Skin of body (tissue), 2 donors: ENCODE measurements around a stretch of chr6.

- RAMPAGE, long total RNA = no peak
Observed at GRCh38 chr6:11345570-11345967, 113.1 kb upstream of the NEDD9 start.

GRCh38 chr6:11430022-11430607 is 107.4 kb upstream of the TMEM170B start:
- RAMPAGE, long total RNA = no peak

DNA sequence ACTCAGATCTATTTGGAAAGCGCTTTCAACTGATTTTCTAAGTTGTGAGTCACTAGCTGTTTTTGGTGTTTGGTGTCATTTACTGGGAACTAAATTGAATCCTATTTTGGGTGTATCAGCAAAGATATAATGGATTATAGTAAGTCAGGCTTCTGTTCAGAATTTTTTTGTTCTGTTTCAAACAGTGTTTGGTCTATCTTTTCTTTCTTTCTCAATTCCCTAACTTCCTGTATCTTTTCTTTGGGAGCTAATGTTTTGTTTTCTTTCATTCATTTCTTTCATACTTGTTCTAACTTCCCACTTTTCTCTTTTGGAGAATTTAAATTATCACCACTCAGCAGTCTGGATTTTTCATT is 104.4 kb upstream of the TMEM170B start:
- RAMPAGE, long total RNA = no peak

- RAMPAGE, long total RNA = no peak
Observed at GRCh38 chr6:11486310-11486888, 51.1 kb upstream of the TMEM170B start.

- RAMPAGE, long total RNA = no peak
Observed at GRCh38 chr6:11542925-11543166, 5.3 kb downstream of the TMEM170B start.

DNA sequence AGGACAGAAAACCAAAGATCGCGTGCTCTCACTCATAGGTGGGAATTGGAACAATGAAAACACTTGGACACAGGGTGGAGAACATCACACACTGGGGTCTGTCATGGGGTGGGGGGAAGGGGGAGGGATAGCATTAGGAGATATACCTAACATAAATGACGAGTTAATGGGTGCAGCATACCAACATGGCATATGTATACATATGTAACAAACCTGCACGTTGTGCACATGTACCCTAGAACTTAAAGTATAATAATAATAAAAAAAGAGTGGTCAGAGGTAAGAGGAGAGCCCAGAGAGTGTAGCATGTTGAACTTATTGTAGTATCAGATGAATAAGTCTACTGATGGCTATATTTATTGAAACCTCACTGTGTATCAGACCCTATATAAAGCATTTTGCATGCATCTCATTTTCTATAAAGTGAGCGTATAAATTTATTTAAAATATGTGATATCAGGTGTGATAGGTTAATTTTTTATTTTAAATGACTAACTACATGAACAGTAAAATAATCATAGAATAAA is 11.3 kb downstream of the TMEM170B start:
- RAMPAGE, long total RNA = no peak

- RAMPAGE, long total RNA = no peak
Observed at GRCh38 chr6:11794958-11795371, 16.4 kb upstream of the ADTRP start.

DNA sequence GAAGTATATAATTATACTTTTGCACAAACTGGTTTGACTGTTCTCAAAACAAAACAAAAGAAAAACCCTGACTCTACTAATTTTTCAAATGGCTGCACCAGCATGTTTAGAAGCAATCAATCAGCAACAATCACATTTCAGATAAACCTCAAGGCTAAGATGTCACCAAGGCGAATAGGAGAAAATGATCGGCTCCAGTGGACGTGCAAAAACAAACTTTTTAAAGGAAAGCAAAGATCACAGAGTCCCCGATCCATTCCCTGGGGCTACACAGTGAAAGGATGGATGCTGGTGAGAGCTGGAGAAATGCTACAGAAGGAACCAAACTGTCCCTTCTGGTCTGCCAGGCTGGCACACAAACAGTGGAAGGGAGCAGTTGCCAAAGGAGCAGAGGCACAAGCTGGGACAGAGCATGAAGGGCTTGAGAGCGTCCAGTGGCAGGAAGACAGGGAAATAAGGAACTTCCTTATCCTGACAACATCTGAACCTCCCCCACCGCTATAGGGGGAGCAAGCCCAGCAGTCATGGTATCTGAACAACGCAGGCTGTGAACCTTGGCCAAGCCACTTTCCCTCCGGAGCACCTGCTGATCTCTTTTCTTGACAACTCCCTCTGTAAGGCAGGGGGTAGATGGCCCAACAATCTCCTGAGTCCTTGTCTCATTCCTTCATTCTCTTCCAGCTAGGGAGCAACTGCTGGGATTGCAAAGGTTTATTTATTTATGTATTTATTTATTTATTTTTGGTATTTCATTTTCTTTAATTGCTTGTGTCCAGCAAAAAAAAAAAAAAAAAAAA is 73.7 kb upstream of the HIVEP1 start:
- RAMPAGE, long total RNA = no peak

DNA sequence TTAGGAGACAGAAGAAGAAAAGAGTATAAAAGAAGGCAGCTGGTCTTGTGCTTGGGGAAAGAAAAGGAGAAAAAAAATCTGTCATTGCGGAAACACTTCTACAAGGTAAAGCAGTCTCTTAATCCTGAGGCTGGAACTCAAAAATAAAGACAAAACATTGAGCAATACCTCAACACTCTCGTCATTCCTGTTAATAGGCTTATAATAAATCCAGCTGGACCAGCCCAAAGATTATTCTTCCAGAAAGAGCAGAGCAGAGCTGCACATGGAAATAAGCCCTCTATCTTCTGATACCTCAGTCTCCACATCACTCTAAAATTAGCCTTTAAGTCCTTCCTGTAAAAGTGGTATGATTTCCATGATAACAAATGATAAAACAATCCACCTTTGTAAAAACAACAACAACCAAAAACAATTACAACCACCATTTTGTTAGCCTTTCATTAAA is 62.0 kb upstream of the HIVEP1 start:
- RAMPAGE, long total RNA = no peak

DNA sequence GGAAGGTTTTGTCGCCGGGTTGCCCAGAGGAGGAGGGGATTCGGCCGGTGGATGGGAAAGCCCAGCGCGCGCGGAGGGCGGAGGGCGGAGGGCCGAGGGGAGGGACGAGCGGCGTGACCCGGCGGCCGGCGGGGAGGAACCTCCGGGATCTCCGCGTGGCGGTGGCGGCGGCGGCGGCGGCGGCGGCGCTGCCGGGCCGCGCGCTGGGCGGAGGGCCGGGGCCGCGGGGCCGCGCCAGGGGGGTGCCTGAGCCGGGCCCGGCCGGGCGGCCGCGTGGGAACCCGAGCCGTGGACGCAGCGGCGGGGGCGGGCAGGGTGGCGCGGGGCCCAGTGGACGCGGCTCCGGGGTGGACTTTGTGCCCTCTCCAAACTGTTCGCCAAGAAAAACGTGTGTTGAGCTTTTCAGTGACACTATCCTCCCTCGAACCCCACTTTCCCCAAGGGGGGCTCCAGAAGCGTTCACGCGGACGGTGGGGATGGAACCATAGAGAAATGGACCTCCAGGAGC is 3.1 kb upstream of the HIVEP1 start:
- RAMPAGE, long total RNA = no peak

GRCh38 chr6:12034077-12035068 is 22.3 kb downstream of the HIVEP1 start:
- RAMPAGE, long total RNA = no peak

DNA sequence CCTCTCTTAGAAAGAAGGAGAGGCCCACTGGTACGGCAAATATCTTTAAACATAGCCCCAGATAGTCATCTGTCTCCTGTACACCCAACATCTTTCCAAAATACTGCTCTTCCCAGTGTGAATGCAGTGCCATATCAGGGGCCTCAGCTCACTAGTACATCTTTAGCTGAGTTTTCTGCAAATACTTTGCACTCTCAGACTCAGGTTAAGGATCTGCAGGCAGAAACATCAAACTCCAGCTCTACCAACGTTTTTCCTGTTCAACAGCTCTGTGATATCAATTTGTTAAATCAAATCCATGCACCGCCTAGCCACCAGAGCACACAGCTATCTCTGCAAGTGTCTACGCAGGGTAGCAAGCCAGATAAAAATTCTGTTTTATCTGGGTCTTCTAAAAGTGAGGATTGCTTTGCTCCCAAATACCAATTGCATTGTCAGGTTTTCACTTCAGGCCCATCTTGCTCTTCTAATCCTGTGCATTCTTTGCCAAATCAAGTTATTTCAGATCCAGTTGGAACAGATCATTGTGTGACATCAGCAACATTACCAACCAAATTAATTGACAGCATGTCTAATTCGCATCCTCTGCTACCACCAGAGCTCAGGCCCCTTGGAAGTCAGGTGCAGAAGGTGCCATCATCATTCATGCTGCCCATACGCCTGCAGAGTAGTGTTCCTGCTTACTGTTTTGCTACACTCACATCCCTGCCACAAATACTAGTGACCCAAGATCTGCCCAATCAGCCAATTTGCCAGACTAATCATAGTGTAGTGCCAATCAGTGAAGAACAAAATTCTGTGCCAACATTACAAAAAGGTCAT is 112.2 kb downstream of the HIVEP1 start:
- RAMPAGE, long total RNA = no peak

DNA sequence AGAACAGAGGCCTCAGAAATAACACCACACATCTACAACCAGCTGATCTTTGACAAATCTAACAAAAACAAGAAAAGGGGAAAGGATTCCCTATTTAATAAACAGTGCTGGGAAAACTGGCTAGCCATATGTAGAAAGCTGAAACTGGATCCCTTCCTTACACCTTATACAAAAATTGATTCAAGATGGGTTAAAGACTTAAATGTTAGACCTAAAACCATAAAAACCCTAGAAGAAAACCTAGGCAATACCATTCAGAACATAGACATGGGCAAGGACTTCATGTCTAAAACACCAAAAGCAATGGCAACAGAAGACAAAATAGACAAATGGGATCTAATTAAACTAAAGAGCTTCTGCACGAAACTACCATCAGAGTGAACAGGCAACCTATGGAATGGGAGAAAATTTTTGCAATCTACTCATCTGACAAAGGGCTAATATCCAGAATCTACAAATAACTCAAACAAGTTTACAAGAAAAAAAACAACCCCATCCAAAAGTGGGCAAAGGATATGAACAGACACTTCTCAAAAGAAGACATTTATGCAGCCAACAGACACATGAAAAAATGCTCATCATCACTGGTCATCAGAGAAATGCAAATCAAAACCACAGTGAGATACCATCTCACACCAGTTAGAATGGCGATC is 132.2 kb downstream of the HIVEP1 start:
- RAMPAGE, long total RNA = no peak

- RAMPAGE, long total RNA = no peak
Observed at GRCh38 chr6:12249813-12250153, 40.4 kb upstream of the EDN1 start.

GRCh38 chr6:12328618-12329092 is 38.5 kb downstream of the EDN1 start:
- RAMPAGE, long total RNA = no peak

- RAMPAGE, long total RNA = no peak
Observed at GRCh38 chr6:12350578-12350891, 60.4 kb downstream of the EDN1 start.

GRCh38 chr6:12354591-12355058 is 64.5 kb downstream of the EDN1 start:
- RAMPAGE, long total RNA = no peak

GRCh38 chr6:12408602-12409281 is 118.6 kb downstream of the EDN1 start:
- RAMPAGE, long total RNA = no peak

DNA sequence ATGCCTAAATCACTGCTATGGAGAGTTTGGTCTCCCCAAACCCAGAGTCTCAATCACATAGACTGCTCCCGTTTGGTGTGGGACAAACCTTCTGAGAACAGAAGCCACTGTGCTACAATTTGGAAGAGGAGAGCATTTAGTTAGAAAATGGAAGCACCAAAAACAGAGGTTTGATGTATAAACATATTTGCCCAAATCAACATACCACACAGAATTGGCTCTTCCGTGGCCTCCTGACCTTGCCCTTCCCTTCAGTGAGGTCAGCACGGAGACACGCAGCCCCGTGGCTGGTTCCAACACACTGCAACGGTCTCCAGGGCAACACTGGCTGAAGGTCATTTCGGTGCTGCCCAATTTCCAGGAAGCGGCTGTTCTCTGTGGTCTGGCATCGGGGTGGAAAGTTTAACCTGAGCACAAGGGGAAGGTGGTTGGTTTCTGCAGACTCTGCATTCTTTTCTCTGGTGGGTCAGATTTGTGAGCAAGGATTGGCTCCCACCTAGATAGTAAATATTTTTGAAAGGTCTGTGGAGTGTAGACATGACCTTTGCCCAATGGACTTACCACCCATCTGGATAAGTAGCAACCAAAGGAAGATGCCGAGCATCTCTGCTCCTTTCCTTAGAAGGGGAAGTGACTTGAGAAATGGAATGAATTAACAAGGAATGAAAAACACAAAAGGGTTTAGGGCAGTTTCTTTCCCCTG is 177.7 kb upstream of the PHACTR1 start:
- RAMPAGE, long total RNA = no peak

GRCh38 chr6:12585472-12586175 is 130.9 kb upstream of the PHACTR1 start:
- RAMPAGE, long total RNA = no peak